ENCODE measurements around a stretch of chr15.

GRCh38 chr15:90162943-90163399, 38.2 kb upstream of the SEMA4B start:
- PRO-cap = no peak

DNA sequence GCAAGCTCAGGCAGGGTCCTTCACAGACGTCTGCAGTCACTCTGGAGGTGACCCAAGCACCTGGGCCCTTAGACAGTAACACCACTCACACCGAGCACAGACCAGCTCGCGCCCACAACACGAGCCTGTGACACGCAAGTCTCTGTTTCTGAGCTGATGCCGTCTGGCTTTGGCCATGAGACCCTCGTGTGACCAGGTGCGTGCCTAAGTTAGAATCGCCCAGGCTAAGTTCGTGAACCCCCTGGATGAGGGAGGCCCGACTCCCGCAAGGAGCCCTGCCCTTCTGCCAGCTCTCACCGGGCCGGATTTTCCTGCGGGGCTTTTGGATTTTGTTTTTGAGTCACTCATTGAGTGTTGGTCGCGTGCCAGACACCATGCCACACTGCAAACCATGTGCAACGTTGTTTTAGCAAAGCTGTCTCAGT, 11.6 kb downstream of the SEMA4B start:
- PRO-cap = no peak

DNA sequence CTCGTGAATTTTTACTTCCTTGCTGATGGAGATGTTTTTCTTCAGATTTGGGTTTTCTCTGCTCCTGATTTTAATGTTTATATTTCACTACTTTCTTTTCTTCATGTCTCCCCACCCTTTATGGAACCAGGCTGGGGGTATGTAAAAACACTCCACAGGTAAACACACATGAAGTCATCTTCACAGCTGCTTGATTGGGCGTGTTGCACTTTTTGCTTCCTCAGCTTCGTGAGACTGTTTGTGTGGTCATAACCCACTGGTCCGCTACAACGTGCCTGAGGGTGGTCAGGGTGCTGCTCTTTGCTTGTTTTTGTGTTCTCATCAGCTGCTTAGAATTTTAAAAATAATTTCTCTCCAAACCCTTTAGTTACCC, 13.7 kb downstream of the SEMA4B start:
- PRO-cap = no peak

- PRO-cap = no peak
These were observed 26.2 kb downstream of the NGRN start for GRCh38 chr15:90291572-90292160.

- PRO-cap = no peak
These were observed 28.0 kb downstream of the NGRN start for GRCh38 chr15:90293327-90294037.

DNA sequence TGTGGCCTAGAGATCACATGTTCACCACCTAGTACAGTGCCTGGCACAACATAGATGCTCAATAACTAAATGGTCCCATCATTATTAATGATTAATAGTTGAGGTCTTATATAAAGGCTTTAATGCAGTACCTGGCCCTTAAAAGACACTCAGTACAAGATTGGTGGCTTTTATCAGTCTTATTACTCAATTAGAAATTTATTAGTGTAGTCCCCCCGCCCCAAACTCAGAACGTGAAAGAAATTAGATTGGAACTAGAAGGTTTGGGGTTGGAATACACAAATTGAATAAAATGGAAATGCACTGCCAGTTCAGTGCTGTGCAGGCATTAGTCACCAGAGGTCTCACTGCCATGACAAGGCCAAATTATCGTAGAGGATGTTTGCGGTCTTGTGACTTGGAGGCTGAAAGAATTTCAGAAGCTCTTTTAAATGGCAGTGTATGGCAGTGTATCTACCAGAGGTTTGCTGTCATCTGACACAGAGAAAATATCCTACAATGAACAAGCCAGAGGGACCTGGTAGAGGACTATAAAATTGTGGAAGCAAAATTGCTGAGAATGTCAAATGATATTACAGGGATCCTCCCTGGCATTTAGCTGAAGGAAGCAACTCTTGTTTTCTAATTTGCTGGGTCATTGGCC, 9.9 kb downstream of the ZNF774 start:
- PRO-cap = no peak

DNA sequence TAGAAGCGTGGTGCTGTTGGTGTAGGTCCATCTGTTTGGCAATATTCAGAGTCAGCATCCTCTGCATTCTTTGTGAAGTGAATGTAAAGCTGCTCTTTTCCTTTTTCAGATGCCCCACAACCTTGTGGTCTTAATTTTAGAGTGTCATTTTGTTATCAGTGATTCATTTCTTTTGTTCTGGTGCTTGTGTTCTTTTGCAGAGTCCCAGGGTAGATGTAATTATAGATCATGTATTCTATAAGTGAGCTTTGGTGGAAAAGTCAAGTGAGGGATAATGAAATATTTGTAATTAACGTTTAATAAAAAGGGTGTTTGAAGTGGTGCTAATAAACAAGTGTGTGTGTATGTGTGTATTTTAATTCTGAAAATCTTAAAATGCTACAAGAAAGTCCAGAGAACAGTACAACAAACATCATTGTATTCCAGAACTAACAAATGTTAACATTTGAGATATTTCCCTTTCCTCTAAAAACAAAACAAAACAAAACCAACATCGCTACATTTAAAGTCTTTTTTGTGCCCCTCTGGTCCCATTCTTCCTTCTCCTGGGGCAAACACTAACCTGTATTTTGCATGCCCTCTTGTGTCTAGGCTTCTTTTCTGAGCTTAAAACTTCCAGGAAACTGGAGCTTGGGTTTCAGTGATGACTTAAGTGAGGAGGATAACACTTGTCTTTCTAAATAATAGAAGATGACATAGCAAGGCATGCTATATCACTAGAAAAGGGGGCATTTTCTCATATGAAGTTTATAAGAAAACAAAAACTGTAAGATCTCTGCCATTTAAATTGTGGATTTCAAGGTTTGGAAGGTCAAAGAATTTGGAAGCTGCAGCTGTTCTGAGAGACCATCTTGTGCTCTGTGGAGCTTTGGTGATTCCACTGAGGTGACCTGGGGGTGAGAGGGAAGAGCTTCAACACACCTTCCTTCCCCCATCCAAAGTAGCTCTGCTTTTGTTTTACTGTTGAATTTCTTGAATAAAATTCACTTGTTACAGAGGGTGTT, 3.9 kb downstream of the IQGAP1 start:
- PRO-cap = no peak

DNA sequence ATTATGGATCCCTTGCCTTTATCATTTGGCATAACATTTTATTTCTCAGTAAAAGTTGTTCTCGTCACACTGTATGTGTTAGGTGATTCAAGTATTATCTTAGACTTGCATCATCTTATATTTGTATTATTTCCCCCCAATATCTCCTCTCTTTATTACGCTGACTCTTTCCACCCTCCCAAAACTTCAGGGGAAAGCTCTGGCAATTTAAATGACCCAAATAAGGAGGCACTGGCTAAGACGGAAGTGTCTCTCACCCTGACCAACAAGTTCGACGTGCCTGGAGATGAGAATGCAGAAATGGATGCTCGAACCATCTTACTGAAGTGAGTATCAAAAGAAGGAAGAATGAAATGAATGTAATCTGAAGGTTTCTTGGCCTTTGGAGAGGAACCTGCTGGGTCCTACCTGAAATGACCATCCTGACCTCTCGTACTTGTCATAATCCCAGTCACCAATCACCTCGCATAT, 42.9 kb upstream of the CRTC3 start:
- PRO-cap = no peak

GRCh38 chr15:90539675-90540420, 10.1 kb downstream of the CRTC3 start:
- PRO-cap = no peak

- PRO-cap = no peak
These were observed 63.8 kb downstream of the CRTC3 start for GRCh38 chr15:90593331-90594130.

DNA sequence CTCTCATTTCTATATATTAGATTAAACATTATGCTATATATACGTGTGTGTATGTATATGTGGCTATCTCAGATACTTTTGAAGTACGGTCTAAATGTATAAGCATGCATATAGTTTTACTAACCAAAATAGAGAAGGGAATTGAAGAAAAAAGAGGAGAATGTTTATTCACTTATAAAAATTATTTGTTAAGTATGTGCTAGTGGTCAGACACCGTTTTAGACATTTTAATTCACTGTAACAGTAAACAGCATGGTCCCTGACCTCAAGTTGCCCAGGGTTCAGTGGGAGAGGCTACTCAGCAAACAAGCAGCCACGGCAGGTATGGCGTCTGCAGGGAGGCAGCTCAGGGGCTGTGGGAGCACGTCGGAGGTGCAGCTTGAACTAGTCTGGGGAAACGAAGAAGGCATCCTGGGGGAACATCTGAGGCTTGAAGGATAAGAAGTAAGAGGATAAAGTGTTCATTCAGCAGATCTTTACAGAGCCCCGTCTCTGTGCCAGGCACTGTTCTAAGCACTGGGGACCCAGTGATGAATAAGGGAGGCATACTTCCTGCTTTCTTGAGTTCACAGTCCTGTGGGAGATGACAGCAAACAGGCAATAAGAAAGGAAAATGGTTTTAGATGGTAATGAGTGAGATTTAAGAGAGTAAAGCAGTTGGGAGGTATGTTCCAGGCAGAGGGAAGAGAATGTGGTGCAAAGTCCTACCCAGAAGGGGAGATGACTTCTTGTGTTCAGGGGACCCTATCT, 66.1 kb downstream of the CRTC3 start:
- PRO-cap = no peak

DNA sequence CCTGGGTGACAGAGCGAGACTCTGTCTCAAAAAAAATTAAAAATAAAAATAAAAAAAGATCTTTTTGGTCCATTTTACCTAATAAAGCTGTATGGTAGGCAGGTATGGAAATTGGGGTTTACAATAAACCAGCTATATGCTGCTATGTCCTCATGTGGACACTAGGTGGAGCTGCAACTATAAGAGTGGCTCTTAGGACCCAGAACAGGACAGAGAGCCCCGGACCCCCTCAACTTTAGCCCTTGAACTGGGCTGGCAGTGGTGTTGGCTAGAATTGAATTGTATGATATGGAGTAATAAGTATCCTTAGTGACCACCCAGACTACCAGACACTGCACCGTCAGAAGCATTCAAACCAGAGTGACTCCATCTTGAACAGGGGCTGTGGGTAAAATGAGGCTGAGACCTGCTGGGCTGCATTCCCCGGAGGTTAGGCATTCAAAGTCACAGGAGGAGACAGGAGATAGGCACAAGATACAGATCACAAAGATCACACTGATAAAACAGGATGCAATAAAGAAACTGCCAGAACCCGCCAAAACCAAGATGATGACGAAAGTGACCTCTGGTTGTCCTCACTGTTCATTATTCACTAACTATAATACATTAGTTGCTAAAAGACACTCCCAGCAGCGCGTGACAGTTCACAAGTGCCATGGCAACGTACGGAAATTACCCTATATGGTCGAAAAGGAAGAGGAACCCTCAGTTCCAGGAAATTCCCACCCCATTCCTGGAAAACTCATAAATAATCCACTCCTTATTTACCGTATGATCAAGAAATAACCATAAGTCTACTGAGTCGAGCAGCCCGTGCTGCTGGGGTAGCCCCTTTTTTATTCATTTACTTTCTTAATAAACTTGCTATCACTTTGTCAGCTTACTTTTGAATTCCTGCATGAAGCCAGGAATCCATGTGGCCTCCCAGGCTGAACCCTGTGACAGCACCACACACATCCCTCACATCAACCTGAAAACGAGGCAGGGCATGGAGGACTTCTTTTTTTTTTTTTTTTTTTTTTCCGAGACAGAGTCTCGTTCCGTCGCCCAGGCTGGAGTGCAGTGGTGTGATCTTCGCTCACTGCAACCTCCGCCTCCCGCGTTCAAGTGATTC, 68.7 kb upstream of the BLM start:
- PRO-cap = no peak

DNA sequence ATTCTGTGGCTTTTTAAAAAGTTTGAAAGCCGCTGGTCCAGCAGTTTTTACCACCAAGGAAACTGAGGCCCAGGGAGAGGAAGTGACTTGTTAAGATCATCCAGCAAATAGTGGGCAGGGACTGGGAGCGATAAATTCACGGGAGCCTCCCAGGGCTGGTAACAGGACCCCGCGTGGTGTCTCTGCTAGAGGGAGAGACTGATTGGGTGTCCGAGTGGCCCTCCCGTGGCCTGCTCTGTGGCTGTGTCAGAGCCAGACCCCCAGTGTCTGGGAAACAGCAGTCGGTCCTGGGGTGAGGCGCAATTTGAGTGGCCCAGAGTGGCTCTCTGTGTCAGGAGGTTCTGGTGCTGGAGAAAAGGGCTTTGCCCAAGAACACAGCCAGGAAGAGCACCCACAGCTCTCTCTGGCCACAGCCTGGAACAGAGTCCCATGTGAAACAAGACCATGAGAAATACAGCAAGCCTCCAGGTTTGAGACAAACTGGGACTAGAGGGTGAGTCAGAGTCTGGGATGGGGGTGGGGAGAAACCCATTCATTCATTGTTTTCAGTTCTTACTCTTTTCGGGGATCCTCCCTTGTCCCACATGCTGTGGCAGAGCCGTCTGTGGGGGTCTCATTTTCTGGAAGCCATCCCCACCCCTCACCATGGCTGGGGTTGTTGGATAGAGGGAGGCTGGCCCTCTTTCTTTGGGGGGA, 4.4 kb downstream of the FURIN start:
- PRO-cap = unidirectional peak, minus-strand start at position 429 of the sequence

DNA sequence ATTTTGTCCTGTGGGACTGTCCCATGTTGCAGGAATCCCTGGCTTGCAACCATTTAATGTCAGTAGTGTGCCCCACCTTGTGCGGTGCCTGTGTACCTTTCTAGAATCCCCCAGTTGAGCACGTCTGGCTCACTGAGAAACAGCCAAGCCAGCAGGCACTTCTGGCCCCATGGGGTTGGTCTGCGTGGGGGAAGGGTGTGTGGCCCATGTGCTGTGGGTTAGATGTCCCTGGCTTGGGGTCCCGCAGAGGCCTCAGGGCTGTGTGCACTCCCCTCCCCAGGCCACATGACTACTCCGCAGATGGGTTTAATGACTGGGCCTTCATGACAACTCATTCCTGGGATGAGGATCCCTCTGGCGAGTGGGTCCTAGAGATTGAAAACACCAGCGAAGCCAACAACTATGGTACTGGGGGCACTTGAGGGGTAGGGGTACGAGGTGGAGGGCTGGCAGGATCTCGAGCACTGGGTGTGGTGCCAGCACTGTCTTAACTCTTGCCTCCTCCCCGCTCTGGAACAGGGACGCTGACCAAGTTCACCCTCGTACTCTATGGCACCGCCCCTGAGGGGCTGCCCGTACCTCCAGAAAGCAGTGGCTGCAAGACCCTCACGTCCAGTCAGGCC, 3.8 kb upstream of the FES start:
- PRO-cap = no peak

DNA sequence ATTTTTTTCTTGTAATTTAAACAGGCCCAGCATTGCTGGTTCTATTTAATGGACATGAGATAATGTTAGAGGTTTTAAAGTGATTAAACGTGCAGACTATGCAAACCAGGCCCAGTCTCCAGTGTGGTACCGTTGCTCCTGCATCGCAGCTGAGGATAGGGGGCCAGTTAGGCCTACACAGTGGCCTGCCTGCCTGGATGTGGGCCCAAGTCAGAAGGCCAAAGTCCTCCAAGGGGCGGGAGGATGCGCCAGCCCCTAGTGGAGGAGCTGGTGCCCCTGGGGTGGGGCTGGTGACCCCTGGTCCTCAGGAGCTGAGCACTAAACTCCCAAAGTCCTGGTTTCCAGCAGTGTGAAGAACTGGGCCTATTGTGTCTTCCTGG, 965 bp upstream of the FES start:
- PRO-cap = no peak

GRCh38 chr15:90905189-90905764, 2.2 kb downstream of the MAN2A2 start:
- PRO-cap = no peak

DNA sequence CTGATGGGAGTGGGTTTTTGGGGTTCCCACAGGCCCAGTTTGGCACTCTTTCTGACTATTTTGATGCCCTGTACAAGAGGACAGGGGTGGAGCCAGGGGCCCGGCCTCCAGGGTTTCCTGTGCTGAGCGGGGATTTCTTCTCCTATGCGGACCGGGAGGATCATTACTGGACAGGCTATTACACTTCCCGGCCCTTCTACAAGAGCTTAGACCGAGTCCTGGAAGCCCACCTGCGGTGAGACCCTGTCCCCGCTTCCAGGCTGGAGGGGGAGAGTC, 6.9 kb downstream of the MAN2A2 start:
- PRO-cap = no peak

DNA sequence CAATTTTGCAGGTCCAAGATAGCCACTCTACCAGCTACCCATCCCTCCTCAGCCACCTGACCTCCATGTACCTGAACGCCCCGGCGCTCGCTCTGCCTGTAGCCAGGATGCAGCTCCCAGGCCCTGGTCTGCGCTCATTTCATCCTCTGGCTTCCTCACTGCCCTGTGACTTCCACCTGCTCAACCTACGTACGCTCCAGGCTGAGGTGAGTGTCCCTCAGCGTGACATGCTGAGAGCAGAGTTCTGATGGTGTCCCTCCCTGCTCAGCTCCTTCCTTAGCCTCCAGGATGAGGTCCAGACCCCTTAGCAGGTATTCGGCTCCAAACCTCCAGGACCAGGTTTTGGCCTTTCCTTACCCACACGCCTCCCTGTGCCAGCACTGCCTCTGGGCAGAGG, 14.2 kb downstream of the HDDC3 start:
- PRO-cap = no peak

DNA sequence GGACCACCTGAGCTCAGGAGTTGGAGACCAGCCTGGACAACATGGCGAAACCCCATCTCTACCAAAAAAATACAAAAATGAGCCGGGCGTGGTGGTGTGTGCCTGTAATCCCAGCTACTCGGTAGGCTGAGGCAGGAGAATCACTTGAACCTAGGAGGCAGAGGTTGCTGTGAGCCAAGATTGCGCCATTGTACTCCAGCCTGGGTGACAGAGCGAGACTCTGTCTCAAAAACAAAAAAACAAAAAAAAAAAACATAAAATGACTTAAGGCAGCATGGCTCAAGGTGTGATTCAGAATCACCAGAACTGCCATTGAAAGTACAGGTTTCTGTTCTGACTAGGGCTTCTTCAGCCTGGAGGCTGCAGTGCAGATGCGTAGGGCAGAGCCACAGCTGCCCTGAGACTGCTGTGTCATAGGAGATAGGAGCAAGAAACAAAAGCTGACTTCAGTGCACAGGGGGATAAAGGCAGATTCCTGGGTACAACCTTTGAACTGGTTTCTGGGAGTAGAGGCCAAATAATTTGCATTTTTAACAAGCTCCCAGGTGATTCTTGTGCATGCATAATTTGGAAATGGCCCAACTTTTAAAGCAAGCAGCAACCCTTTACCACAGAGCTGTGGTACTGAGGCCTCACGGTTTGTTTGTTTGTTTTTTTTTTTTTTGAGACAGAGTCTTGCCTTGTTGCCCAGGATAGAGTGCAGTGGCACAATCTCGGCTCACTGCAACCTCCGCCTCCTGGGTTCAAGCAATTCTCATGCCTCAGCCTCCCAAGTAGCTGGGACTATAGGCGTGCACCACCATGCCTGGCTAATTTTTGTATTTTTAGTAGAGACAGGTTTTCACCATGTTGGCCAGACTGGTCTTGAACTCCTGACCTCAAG, 9.4 kb downstream of the HDDC3 start:
- PRO-cap = no peak

- PRO-cap = no peak
These were observed 784 bp upstream of the UNC45A start for GRCh38 chr15:90934307-90934695.

All from osteocyte (in vitro differentiated cells).